Daoy (cell line): ENCODE measurements around the genes RMND5A, KRCC1 and EIF2AK3.

- RAMPAGE, long total RNA: no peak
Measured at GRCh38 chr2:86632652-86633108, 9.0 kb upstream of the RNF103 start.

DNA sequence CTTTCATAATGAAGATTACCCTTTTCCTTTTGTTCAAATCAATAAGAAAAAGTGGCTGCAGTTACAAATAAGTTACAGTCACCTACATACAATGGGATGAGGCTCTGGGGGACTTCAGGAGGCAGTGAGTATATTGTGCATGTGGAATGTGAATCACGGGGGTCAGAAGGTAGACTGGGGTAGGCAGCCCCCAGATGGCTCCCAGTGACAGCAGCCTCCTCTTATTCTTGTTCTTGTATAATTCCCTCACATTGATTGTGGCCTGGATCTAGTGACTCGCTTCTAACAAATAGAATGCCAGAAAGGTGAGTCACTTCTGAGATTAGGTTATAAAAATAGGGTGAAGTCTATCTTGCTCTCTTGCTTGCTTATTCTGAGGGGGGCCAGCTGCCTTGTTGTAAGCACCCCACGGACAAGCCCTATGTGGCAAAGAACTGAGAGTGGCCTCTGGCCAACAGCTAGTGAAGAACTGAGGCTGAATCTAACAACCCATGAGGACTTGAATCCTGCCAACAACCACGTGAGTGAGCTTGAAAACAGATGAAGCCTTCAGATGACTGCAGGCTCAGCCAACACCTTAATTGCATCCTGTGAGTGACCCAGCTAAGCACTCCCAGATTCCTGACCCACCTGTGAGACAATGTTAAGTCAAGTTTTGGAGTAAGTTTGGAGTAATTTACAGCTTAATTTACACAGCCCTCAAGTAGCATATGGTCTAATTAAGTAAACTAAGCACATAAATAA is 15.6 kb upstream of the RMND5A start:
- RAMPAGE, long total RNA: no peak

- RAMPAGE, long total RNA: no peak
Measured at GRCh38 chr2:86719565-86720479, at the start of gene RMND5A. RMND5A (plus strand) TSS chr2:86720291.

- RAMPAGE, long total RNA: no peak
Measured at GRCh38 chr2:86783638-86784397, 6.9 kb downstream of the CD8A start.

DNA sequence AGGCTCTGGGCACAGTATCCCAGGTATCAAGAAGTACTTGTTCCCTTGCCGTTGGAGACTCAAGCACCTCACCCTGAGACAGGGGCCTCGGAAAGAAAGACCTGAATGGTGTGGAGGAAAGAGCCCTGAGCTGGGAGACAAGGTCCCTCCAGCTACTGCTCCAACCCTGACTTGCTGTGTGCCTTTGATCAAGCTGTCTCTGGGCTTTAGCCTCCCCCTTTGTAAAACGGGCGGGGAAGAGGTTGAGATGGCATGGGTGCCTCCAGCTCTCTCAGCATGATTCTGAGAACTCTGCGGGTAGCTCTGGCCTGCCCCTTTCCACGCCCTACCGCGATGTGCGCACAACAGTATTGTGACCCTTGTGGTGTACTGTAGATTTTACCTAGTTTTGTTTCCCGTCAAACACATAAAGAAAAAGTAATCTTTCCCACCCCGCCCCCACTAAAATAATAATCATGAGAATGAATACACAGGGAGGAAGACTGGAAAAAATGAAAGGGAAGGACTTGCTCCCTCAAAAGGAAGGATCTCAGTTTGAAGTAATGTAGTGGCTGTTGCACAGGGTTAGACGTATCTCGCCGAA is 5.3 kb downstream of the CD8A start:
- RAMPAGE, long total RNA: no peak

DNA sequence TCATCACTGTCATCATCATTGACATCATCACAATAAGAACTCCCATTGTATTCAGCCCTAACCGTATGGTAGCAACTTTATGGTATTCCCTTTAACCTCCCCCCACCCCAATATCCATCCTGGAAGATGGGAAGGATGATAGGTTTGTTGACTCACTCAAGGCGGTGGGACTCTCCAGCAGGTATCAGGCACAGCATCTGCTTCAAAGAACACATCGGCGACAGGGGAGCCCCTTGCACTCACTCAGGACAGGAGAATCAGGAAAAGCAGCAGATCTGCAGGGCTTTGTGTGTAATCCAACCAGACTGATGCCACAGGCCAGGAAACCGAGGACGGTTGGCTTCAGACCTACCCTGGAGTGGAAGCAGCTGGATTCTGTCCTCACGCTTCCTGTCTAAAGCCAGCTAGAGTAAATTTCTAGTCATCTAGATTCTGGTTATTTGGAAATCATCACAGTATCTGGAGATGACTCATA is 289.1 kb upstream of the PLGLB2 start:
- RAMPAGE, long total RNA: no peak

- RAMPAGE, long total RNA: no peak
Measured at GRCh38 chr2:87517854-87518518, 229.9 kb upstream of the PLGLB2 start.

- RAMPAGE, long total RNA: no peak
Measured at GRCh38 chr2:87662234-87662713, 85.6 kb upstream of the PLGLB2 start.

DNA sequence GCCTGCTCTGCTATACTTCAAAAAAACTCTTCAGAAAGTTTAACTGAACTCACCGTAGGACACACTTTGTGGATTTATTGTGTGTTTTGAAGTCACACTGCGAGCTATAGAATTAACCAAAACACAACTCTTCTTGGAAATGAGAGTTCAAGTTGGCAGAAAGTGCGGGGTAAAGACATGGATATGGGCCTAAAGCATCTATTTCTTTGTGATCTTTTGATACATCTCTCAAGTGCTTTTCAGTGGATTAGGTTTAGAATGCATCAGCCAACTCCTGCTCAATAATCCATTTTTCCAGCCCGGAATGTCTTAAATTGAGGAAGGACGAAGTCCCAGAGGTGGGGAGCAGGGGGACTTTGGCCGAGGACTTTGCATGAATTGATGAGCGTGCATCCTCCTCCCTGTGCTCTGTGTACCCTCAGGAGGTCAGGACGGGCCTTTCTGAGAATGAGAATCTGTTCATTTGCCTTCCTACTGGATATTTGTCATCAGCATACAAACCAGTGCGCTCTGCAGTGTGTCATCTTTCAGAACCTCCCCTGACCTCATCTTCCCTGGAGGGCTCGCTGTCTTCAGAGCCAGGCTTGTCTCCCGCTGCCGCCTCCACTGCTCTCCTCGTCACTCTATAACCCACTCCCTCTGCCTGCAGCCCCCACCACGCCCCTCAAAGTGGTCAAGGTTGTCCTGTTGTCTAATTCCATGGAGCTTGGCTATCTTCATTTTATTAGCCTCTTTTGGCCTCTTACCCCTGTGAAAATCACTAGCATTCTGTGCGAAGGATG is 2.6 kb downstream of the PLGLB2 start:
- RAMPAGE, long total RNA: no peak

DNA sequence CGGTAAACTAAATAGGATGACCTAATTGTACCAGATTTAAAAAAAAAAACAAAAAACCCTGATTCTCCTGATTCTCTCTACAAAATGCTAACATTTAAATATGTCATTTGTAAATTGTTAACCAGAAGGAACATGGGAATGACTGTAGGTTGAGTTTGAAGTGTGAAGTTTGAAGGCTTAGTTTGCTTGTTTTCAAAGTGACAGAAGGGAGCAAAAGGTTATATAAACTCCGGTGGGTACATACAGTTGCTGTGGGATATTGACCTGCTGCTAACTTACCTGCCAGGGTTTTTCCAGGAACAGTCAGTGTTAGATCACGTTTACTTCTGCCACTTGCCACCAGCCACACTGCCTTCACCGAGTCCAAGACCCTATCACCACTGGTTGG is 6.8 kb downstream of the PLGLB2 start:
- RAMPAGE, long total RNA: no peak

DNA sequence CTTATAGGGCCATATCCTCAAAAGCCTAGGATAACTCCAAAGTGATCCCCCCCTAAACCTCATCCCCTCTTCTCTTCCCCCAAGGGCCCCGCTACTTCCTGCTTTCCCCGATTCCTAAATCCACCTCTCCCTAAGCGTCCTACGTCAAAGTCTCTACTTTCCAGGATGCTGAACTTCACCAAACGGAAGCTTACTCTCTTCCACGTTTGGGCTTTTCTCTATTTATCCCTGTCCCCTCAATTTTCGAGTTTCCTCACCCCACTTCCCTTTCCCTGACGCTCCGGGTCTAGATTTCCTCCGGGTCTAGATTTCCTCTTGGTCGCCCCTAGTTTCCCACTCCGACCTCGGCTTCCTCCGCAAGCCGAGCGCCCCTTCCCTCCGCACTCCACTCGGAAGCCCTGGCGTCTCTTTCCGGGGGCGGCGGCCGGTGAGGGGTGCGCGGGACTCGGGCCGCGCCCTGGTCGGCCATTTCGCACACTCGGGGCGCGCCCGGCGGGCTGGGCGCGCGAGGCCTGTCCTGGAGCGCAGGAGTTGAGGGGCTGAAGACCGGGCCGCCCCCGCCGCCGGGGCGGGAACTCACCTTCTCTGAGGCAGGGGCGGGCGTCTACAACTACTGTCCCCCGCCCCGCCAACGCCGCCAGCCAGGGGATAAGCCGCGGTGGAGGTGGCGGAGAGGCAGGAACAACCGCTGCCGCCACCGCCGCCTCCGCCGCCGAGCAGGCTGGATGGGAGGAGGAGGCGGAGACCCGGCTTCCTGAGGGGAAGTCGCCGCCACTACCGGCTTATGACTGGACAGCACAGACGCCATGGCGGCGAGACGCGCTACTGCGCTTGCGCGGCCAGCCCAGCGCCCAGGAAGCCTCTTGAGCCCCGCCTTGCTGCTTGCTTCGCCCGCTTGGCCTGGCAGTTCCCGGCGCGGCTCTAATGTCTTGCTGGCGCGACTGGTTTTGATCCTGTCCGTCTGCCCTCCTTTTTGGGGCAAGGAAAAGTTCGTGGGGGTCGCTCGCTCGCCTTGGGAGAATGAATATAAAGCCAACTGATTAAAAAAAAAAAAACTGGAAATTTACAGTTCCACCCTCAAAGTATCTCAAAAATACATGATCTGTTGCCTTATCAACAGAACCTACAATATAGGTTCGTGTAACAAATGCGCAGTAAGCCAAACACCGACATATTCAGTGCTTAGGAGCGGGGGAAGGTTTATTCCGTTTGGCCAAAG is at the start of gene KRCC1:
TSS of gene KRCC1 (minus strand) at position 738 of the 1,219 bp plus-strand sequence.
- RAMPAGE, long total RNA: start-site peak on the minus strand centred at position 725 of the sequence, 28 bp wide, 56 and 32 reads in 2 replicates

GRCh38 chr2:88076922-88077490 is 9.4 kb downstream of the SMYD1 start:
- RAMPAGE, long total RNA: no peak

DNA sequence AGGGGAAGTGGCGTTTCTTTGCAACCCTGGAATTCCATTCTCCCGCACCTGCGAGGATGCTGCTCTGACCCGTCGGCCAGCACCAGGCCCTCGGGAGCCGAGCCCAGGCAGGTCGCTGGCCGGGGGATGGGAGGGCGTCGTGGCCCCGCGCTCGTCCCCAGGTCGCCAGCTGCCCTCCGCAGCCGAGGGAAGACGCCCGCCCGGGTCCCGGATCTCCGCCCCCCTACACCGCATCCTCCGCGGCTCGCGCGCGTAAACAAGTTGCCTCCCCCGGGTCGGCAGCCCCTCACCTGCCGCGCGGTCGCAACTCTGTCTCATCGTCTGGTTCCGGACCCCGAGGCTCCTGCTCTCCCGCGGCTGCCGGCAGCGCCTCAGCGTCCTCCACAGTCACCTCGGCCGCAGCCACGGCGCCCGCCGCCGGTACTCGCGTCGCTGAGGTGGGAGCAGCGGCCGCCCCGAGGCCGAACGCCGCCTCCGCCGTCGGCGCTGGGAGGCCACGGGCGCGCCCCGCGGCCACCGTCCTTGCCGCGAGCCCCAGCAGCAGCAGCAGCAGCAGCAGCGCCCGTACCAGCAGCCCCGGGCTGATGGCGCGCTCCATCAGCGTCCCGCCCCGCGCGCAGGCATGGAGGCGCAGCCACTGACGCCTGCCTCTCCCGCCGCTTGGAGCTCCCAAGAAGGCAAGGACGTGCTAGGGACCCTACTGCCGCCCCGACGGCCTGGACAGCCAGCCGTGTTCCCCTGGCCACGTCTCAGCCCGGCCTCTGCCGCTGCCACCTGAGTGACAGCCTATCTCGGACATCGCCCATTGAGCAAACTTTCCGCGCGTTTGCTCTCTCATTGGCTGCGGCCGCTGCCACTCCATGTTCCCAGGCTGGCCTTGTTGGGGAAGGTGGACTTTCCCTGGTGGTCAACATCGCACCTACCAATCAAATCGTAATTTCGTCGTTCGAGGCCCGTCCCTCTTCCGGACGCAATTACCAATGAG is at the start of gene EIF2AK3:
TSS of gene EIF2AK3 (minus strand) at position 788 of the 985 bp plus-strand sequence.
- RAMPAGE, long total RNA: no peak

DNA sequence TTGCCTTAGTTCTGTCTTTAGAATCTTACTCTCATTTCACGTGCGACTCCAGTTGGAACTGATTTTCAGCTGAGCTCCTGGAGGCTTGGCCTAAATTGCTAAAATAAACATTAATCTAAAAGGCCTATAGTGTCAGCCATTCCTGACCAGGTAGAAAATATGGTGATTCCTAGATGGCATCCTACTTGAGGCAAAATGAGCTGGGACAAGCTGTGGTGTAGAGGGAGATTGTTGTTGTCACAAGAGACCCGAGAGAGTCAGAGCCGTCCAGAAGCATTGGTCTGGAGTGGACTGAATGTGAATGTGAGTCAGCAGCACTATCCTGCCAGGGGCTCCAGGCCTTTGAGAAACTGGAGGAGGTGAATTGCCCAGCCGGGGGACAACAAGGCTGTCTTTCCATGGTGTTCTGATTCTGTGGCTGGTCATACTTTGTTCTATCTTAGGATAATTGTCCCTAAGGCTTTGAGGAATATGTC is 29.3 kb upstream of the EIF2AK3 start:
- RAMPAGE, long total RNA: no peak

- RAMPAGE, long total RNA: no peak
Measured at GRCh38 chr2:88690944-88691354, 524 bp upstream of the RPIA start.

GRCh38 chr2:88737309-88737683 is 45.8 kb downstream of the RPIA start:
- RAMPAGE, long total RNA: no peak

DNA sequence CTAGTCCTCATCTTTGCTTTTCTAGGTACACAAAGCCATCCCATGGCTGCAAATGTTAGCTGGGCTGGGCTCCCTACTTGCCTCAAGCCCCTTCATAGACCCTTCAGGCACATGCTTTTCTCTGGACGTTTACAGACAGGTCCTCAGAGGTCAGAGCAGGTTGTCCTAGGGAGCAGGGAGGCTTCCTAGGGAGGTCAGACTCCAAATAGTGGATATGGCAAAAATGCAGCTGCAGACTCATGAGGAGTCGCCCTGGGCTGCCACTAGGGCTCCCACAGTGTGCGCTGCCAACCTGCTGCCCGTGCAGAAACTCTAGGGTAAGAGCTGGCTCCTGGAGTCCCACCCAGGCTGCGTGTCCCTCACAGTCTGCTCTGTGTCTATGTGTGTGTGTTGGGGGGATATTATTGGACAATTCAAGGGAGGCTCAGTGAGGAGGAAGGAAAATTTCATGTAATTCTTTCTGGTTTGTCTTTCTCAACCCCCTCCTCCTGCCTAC is 141.1 kb downstream of the RPIA start:
- RAMPAGE, long total RNA: no peak

GRCh38 chr2:88947583-88948195 is 256.2 kb downstream of the RPIA start:
- RAMPAGE, long total RNA: no peak

DNA sequence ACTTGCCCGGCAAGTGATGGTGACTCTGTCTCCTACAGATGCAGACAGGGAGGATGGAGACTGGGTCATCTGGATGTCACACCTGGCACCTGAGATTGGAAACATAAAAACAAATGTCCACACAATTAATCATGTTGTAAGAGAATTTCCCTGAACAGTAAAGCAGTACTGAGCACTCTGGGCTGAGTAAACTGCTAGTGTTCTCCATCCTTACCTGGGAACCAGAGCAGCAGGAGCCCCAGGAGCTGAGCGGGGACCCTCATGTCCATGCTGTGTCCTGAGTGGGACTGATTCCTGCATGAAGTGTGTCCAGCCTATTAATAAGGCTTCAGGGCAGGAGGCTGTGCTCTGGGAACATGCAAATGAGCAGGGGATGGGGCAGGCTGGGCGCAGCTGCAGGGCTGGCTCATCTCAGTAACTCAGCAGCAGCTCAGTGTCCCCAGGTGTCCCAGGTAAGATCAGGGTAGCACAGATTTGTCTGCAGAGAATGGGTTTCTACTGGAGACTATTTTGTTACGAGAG is 426.1 kb downstream of the RPIA start:
- RAMPAGE, long total RNA: no peak

DNA sequence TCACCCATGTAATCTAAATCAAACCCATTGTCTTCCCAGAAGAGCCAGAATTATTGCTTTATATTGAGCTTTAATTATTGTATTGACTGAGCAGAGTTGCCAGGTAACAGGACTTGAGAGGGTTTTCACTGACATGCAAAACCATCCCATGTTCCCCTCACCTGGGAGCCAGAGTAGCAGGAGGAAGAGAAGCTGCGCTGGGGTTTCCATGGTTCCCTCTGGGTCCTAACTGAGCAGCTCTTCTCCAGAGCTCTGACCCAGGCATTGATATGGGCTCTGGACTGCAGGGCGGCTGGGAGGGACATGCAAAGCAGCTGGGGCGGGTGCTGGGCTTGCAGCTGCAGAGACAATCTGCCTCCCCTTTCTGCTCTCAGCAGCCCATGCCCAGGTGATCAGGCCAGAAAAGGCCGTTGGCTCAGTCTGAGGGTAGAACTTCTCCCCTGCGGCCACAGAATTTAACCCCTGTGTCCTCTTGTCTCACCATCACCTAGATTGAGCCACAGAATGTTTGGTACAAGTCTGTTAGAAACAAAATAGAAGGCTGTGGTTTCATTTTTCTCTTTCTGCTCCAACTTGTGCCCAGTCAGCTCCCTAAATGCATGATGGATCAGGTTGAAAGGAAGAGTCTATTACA is 451.5 kb downstream of the RPIA start:
- RAMPAGE, long total RNA: no peak